Peritoneum (tissue), 1 donor: ENCODE measurements around a stretch of chr6.

DNA sequence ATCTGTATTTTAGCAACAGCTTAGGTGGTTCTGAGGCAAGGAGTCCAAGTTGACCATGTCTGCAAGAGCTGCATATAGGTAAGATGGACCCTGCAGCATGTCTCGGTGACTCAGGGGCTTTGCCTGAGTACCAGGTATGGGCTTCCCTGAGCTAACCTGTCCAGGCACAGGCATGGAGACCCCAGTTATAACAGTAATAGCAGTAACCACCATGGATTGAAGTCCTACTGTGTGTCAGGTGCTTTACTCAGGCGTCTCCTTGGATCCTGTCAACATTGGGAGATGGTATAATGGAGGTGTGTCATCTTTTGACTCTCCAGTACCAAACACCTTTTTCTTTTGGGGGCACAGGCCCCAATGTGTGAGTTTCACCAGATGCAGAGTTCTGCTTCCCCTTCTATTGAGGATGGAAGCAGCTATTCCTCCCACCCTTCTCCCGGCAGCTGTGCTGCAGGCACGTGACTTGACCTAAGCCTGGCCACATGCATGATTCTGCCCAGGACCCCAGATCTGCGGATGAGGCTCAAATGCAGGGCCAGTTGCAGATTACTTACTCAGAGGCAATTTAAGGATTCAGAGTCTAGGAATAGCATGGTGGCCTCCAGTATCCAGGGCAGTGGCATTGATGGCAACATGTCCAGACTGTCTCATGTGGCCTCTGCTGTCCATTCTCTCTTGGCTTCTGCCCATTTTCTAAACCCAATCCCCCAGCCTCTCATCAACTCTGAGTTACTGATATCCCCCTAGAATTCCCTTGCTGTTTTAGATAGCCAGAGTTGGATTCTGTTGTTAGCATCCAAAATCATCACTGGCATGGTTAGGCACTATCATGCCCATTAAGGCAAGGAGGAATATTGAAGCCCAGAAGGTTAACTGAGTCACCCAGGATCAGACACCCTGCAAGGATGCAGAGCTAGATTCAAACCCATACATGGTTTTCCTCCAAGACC is 13.6 kb downstream of the TREM1 start:
- PRO-cap: no peak

- PRO-cap: no peak
Observed at GRCh38 chr6:41274241-41274775, 12.2 kb downstream of the TREM1 start.

GRCh38 chr6:41302564-41303036 is 16.1 kb upstream of the TREM1 start:
- PRO-cap: no peak

DNA sequence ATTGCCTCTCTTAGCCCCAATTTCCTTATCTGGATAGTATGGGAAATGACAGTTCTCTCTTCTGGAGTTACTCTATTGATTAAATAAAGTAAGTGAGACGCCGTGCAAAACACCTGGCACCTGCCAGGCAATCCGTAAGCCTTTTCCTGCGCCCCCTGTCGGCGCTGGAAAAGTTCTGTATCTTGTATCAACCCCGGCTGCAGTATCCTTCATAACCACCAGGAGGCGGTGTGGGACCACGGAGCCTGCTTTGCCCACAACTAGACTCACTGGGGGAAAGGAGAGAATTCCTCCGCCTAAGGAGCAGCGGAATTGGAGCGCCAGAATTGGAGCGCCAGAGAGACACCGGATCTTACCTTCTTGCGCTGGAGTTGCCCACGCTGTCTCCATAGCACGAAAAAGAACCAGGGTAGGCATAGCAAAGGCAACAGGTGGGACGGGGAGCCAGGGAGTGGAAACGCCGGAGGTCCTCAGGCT is 33.5 kb downstream of the NCR2 start:
- PRO-cap: no peak

DNA sequence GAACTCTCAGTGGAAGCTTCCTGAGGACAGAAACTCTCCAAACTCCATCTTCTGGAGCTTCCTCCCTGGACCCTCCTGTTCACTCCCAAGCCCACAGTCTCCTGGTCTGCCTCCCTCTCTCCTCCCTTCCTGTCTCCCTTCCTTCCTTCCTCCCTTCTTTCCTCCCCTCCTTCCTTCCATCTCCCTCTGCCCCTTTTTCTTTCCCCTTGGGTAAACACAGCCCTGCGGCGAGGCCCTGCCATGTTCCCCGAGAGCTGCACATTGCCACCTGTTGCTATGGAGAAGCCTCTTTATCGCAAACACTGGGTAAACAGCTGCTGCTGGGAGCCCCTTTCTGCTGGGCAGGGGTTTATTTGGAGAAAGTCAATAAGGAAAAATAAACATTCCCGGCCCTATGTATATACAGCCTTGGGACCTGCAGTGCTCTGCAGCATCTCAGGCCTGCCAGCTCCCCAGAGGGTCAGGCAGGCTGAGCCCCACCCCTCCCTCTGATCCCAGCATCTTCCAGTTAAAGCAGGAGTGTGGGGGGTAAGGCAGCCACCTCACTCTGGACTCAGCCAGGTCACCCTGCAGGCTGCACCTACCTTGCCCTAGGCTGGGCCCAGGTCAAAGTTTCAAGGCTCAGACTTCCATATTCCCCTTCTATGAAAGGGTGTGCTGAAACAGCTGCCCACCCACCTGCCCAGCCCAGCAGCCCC is 89.4 kb upstream of the FOXP4 start:
- PRO-cap: no peak

GRCh38 chr6:41546871-41547217 is 663 bp downstream of the FOXP4 start:
- PRO-cap: no peak

DNA sequence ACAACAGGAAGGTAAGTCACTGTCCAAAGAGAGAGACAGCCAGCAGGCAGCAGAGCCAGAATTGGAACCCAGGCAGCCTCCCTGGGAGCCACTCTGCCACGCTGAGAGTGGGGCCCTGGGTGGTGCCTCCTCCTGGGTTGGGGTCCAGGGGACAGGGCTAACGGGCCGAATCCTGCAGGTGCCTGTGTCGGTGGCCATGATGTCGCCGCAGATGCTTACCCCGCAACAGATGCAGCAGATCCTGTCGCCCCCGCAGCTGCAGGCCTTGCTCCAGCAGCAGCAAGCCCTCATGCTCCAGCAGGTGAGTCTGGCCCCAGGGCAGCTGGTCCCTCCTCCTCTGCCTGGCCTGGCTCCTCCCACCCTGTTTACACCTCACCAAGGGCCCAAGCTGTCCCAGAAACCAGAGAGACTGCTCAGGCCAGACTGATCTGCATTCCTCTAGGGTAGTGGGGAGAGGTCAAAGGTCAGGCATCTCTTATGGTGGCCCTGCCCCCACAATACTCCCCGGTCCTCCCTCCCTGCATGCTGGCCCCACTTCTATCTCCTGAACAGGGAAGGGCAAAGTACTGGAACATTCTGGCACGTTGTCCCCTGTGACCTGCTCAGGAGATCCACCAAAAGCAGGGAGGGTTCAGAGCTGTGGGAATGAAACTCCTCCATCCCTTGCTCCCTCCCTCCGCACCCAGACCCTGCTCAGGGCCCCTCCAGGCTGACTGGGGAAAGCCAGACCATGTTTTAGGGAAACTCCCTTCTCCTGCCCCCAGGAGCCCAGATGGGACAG is 38.6 kb downstream of the FOXP4 start:
- PRO-cap: no peak

DNA sequence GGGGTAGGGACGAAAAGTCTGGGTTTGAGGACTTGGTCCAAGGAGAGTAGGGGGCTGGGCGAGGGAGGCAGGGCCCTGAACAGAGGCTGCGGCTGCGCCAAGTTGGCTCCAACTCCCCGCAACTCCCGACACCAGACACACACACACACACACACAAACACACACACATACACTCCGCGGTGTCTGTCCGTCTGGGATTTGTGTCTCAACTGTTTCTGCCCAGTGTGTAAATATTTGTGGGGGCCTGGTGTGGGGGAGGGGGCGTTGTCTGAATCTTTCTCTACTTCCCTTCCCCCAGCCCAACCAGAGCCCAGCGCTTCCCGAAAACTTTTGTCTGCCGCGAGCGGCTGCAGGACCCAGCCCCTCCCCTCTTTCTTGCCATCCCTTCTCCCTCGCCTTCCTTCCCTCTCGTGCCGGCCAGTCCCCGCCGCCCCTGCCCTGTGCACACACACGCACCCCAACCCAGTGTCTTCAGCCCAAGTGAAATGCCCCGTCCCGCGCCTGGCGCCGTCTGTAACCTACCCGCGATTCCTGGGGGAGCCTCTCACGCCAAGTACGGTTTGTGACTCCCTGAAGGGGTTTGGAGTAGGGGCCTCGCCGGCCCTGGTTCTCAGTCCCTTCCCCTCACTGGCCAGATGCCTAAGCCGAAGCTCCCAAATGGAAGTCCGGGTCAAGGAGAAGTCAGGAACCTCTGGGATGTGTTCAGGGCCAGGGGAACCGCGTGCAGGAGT is 840 bp downstream of the MDFI start:
- PRO-cap: no peak

DNA sequence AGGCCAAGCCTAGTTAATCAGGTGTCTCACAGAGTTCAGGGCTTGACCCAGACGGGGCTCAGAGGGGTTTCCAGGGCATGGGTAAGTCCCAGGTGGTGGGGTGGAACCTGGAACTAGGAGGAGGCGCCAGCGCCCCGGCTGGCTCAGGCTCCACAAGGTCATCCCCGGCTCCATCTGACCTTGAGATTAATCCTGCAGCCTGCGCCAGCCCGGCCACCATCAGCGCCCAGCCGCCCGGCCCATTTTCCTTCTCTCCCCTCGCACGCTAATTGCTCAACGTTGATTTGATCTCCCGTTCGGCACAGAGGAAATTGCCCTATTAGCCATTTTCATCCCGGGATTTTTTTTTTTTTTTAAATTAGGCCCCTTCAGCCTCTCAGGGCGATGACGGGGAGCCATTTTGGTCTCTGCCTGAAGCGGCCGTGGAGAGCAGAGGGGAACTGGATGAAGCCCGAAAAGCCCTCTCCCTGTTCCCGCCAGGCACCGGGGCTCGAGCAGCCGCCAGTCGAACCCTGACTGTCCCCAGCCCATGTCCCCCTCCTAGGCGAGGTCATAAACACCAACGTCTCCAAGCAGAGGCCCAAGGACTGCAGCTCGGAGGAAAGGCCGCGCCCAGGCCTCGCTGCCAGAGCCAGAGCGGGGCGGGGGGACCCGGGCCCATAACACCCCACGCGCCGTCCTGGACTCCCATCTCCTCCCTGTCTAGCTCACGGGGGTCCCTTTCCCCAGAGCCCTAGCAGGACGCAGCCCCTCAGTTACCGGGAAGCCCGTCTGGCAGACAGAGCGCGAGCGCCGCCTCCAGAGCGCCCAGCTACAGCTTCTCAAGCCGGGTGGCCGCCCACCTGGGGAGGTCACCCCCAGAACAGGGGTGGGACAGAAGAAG is 44.7 kb downstream of the MDFI start:
- PRO-cap: no peak

- PRO-cap: no peak
Observed at GRCh38 chr6:41705506-41706597, 29.6 kb downstream of the TFEB start.

GRCh38 chr6:41786289-41786835 is 1.1 kb upstream of the TOMM6 start:
- PRO-cap: no peak

- PRO-cap: no peak
Observed at GRCh38 chr6:41931450-41931900, 10.1 kb downstream of the CCND3 start.

DNA sequence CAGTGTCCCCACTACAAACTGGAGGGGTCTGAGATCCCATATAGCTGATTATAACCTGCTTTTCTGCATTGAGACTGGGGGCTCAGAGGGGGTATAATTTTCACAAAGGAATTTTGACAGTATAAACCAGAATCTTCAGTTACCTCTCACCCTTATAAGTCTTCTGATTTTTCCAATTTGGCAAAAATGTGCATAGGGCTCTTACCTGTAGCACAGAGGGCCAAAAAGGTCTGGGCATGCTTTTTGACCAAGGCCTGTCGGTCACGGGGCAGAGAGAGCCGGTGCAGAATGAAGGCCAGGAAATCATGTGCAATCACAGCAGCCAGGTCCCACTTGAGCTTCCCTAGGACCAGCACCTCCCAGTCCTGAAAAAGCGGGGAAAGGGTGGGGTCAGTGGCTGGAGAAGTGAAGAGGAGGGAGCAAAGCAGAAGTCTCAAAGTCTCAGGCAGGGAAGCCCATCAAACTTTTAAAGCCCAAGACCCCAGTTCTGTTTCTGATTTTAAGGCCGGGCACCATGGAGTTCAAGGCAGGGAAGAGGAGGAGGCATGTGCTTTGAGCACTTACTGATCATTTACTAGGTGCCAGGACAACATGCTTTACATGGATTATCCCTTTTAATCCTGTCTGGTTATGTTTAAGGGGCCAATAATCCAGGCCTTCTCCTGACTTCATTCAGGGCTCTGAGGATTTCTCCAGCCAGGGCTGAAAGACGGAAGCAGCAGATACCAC is 4.4 kb downstream of the CCND3 start:
- PRO-cap: no peak

GRCh38 chr6:42007225-42007533 is 43.1 kb upstream of the TAF8 start:
- PRO-cap: no peak

GRCh38 chr6:42281065-42282069 is 63.7 kb upstream of the MRPS10 start:
- PRO-cap: no peak

- PRO-cap: no peak
Observed at GRCh38 chr6:42316475-42317268, 99.0 kb upstream of the MRPS10 start.

- PRO-cap: no peak
Observed at GRCh38 chr6:42367096-42367739, 84.5 kb downstream of the TRERF1 start.

DNA sequence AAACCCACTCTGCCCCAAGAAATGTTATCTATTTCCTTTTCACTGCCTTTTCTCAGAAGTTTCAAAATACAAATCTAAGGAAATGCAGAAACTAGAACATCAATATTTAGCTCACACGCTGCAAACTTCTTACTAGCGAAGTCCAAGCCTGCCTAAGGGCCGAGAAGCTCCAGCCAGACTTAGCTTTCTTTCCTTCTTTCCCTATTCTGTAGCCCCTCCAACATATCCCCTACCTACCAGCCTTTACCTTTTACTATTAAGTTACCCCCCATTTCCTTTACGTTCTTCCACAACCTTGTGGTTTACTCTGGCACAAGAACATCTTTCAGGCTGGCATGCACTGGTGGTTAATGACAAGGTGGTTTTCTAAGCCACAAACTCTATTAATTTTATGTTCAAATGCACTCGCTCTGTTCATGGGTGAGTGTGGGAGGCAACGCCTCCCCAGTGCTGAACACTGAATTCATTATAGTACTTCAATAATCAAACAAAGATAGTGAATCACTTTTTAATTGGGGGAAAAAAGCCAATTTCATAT is 64.5 kb downstream of the TRERF1 start:
- PRO-cap: no peak

GRCh38 chr6:42417516-42418122 is 34.1 kb downstream of the TRERF1 start:
- PRO-cap: no peak

DNA sequence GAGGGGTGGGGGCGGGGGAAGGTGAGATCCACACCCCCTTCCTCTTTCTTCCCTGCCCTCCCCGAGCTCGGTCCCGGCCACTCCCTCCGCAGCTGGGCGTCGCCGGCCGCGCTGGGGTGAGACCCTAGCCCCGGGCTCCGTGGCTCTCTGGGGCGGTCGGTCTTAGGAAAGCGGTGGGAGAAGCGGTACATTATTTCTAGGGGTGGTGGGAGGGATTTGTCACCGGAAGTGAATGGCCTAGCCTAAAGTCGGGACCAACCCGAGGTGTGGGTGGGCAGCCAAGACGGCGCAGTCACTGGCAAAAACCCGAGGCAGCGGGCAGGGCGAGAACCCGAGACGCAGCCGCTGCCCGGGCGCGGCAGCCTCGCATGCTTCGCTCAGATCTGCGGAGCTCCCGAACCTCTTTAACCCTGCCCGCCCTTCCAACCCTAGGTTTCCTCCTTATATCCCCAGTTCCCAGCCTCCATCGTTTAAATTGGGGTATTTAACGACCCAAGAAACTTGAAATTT is 1.1 kb upstream of the TBCC start:
- PRO-cap: no peak